ENCODE measurements around the gene SDSL.

DNA sequence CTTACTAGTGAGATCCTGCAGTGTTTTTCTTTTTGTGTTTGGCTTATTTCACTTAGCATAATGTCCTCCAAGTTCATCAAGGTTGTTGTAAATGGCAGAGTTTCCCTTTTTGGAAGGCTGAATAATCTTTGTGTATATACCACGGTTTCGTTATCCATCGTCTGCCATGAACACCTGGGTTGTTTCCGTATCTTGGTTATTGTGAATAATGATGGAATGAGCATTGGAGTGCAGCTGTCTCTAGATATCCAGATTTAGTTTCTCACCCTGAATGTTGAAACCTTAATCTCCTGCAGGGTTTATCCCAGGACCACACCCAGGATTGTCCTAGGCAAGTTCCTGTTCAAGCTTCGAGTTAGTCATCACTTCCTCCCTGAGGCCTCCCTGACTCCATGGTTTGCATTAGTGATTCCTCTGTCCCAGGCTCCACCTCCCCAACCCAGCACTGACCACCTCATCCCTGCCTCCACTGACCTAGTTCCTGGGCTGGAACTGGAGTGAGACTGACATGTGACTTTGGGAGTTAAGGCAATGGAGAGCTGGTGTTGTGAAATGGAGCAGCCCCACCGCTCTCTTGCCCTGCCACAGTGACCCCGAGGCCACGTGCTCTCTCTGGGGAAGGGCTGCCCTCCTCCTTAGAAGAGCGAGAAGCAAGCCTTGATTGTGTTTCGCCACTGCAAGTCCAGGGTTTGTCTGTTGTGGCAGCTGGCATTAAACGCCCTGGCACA lies 15.9 kb upstream of the DTX1 start:
- RAMPAGE, long total RNA, result no peak
- RRBS, result no CpG with 5 or more reads among the region's 11 CpGs

DNA sequence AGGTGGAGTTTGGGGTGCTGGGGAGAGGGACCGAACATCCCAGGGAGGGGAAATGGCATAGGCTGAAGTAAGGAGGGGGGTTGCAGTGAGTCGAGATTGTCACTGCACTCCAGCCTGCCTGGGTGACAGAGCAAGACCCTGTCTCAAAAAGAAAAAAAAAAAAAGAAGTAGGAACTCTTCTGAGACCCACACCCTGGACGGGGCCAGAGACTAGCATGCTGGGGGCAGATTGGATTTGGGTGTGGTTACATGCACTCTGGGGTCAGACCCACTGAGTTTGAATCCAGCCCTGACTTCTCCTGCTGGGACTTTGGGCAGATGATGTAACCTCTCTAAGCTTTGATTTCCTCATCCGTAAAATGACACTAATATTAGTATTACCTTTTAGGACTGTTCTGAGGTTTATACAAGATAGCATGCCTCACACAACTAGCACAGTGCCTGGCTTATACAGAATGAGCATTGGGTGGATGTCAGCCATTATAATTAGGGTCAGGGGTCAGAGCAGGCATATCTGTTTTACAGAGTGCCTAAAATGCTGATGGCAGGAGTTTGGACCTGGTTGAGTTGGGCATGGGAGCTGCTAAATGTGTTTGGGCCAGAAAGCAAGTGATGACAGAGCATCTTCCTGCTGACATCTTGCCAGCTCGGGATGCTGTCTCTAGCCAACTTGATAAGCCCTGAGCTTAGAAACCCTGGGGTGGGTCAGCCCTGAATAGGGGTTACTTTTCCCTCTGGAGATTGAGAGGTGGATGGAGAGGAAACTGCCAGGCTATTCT lies 15.4 kb downstream of the TPCN1 start:
- RAMPAGE, long total RNA, result no peak
- RRBS, result no CpG with 5 or more reads among the region's 5 CpGs

DNA sequence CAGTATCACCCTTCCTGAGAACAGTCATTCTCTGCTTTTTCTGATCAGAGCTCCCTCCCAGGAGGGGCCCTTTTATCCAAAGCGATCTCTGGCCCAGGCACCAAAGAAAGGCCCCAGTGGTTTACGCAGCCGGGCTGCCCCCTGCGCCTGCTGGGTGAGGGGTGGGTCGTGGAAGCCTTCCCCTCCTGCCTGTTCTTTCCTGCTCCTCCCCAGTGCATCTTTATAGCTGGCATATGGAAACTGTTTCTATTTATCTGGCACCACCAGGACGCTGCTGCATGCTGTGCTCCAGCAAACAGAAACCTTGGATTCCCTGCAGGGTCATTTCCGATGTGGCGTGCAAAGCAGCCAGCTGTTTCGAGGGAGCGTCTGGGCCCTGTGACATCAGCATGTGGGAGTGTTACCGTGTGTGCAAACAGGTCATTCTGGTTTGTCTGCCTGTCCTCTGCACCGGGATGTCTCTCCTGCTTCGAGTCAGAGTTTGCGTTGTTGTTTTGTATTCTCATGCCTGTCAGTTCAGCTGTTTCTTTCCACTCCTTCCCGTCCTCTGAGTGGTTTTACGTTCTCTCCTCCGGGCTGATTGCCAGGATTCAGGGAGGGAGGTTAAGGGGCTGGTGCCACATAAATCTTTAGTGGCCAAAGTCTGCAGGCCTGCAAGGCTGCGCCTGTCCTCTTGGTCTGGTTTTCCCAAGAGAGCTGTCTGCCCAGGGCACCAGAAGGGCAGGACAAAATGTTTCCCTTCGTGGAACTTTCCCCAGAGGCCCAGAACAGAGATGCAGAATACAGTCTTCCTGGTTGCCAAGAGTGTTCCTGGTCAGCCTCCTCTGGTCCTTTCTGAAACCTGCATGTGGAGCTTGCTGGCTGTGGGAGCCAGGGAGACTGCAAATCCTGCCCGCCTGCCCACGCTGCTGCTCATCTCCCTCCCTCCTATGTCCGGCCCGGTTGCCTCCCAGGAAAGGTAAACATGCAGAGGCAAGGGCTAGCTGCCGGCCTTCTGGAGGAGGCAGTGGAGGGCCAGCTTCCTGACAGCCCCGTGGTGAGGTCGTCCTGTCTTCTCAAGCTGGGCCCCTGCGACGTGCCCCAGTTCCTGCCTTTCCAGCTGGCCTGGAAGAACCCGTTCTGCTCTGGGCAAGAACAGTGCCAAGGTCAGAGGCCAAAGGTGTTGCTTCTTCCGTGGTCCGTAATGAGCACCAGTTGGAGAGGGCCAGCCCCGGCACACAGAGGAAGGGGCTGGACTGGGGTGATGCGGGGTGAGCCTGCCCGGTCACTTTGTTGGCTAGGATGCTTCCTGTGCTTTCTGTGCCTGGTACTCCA lies 24.8 kb downstream of the TPCN1 start:
- RAMPAGE, long total RNA, result no peak
- RRBS, result 68% methylated on average over 4 of the region's 34 CpGs

DNA sequence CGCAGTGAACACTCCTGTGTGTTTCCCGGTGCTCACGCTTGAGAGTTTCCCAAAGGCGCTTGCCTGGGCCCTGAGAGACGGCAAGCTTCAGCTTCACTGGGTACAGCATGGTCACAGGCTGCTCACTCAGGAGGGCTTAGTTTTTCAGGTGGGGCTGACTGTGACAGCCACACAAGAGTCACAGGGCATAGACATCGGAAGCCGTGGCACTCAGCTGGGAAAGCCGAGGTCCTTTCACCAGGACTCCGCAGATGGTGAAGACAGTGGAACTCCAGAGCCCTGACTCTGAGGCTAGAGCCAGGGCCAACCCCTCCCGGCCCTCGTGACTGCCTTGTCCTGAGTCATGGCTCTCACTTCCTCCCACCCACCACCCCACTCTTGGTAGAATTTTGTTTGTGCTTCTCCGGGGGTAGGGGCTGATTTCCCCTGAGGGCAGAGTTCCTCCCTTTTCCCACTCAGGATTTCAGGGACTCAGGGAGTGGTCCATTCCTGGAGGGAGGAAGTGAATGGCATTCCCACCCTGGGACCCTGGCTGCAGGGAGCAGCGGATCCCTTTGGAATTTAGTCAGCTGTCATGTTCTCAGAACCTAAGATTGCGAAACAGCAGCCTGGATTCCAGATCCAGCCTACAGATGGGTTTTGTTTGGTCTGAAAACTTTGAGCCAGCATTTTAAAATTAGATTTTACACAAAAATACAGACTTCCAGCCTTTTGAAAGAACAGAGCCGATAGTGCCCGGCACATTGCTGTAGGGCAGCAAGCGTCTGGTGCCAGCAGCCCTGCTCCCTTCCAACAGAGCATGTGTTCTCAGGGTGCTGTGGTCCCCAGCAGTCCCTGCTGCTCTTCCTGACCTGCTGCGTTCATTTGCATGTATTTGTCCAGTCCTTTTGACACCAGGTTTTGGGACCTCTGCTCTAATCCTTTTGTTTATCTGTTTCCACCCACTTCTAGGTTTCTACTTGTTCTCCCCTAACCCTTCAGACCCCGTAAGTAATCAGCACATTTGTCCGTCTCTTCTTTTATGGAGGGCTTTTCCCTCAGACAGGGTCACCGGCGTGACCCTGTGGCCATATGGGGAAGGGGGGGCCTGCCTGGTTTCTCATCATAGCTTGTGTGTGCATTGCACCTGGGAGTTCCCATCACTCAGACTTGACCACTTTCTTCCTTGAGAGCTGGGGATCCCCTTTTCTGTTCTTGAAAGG lies 50.8 kb downstream of the TPCN1 start:
- RAMPAGE, long total RNA, result no peak
- RRBS, result under 1% methylated on average over 3 of the region's 22 CpGs

- RAMPAGE, long total RNA, result no peak
- RRBS, result 94% methylated on average over 3 of the region's 11 CpGs
Observed at GRCh38 chr12:113292721-113293137, 42.2 kb downstream of the SLC8B1 start.

- RAMPAGE, long total RNA, result no peak
- RRBS, result no CpG with 5 or more reads among the region's 18 CpGs
Observed at GRCh38 chr12:113388546-113389292, 15.0 kb downstream of the SDS start.

DNA sequence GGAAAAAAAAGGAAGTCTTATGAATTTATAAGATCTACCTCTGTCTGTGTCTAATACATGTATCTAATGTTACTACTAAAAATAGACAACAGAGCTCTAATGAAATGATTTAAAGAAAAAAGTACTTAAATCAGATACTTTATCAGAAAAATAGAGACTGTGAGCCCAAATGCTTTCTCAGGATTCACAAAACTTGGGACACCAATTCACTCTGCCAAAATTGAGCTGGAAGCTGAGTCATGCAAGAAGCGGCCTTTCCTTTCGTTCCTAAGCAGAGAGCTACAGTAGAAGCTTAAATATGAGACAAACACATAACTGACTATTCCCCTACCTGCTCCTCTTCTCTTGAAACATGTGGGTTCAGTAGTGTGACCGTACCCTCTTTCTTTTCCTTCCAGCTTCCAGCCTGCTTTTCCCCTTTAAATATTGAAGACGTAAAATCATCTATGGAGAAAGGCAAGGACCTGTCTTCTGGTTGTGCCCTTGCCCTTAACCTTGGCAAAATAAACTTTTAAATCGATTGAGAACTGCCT lies 4.2 kb upstream of the SDS start:
- RAMPAGE, long total RNA, result no peak
- RRBS, result no CpG with 5 or more reads among the region's 5 CpGs

GRCh38 chr12:113421857-113422892 lies at the start of gene SDSL:
Gene SDSL, plus strand, starts transcription at chr12:113422380.
- RAMPAGE, long total RNA, result no peak
- RRBS, result 0% methylated on average over 2 of the region's 17 CpGs

GRCh38 chr12:114448343-114449078 lies 42.6 kb upstream of the TBX5 start:
- RAMPAGE, long total RNA, result no peak
- RRBS, result 45% methylated on average over 6 of the region's 47 CpGs

- RAMPAGE, long total RNA, result no peak
- RRBS, result no CpG with 5 or more reads among the region's 39 CpGs
Observed at GRCh38 chr12:114669147-114669913, 14.6 kb downstream of the TBX3 start.

DNA sequence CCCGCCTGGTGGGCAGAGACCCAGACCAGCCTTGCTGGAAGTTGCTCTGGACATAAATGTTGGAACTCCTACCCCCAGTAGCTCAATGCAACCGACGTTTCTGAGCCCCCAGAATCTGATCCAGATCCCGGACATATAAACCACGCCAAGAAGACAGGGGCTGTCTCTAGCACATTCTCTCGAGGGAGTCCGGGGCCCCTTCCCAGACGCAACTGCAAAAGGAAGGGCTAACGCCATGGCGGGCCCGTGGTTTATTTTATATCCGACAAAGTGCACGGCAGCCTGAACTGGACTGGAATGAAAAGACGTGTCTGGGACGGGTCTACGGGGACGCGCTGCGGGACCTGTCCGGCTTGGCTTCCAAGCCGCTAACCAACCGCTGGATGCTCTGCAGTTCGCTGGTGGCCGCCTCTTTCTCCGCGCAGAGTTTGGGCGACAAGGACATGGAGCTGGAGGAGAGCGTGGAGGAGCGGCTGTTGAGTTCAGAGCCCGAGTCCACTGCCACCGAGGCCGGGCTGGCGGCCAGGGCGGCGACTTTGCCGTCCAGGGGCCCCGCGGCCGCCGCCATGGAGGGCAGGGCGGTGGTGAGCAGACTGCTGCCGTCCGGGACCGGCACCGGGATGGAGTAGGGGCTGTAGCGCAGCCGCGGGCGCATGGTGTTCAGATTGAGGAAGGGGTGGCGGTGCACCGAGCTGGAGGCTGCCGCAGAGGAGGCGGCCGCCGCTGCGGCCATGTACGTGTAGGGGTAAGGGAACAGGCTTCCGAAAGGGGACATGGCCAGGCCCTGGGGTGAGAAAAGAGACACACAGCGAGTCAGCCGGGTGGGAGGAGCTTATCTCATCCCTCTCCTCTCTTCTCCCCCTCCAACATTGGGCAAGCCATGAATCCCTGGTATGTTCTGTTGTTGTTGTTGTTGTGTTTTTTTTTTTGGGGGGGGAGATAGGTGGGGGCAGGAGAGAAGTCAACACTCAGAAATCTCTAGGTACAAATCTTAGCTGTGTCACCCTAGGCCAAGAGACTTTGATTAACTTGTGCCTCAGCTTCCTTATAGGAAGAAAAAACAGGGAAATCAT lies 12.1 kb downstream of the TBX3 start:
- RAMPAGE, long total RNA, result no peak
- RRBS, result 3% methylated on average over 8 of the region's 60 CpGs

DNA sequence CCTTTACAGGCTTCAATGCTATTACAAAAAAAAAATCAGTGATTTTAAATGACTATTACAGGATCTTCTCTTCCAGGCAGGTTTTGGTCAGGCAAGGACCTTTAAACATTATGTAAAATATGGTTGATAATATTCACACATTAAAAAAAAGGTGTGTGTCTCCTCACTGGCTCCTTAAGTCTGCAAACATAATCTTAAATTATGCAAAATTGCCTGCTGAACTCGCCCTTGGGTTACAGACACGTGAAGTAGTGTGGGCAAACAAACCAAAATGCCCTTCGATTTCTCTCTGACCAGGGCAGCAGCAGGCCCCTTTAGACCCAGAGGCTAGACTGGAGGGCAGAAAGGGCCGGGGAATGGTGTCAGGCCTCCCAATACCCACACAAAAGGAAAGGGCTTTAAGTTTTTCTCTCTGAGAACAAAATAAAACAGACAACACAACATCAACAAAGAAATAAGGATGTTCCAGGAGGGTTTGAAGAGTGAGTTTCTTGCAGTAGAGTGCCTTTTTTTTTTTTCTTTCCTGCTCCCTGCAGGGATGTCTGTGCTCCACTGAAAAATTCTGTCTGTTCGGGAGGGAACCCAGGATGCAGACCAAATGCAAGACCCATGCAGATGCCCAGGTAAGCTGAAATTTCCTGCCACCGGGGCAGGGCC lies 1.8 kb downstream of the TBX3 start:
- RAMPAGE, long total RNA, result no peak
- RRBS, result no CpG with 5 or more reads among the region's 6 CpGs

DNA sequence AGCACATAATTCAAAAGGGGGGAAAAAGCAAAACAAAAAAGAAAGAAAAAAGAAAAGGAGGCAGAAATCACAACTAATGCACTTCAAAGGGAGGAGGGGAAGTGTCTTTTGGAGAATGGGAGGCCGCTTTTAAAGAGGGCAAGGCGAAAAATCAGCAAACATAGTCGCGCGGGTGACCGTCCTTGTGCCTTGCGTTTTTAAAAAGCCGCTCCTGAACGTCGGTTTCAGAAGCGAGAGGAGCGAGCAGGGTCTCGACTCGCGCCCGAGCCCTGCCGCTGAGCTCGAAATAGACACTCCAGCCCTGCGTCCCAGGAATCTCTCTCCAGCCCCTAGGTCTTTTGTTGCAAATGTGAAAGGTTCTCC lies 708 bp downstream of the TBX3 start:
- RAMPAGE, long total RNA, result no peak
- RRBS, result no CpG with 5 or more reads among the region's 19 CpGs

GRCh38 chr12:114813138-114813828 lies 129.3 kb upstream of the TBX3 start:
- RAMPAGE, long total RNA, result no peak
- RRBS, result no CpG with 5 or more reads among the region's 15 CpGs

GRCh38 chr12:115089066-115089970 lies 405.3 kb upstream of the TBX3 start:
- RAMPAGE, long total RNA, result no peak
- RRBS, result no CpG with 5 or more reads among the region's 15 CpGs

- RAMPAGE, long total RNA, result no peak
- RRBS, result no CpG with 5 or more reads among the region's 4 CpGs
Observed at GRCh38 chr12:115353845-115354421, 670.0 kb upstream of the TBX3 start.

DNA sequence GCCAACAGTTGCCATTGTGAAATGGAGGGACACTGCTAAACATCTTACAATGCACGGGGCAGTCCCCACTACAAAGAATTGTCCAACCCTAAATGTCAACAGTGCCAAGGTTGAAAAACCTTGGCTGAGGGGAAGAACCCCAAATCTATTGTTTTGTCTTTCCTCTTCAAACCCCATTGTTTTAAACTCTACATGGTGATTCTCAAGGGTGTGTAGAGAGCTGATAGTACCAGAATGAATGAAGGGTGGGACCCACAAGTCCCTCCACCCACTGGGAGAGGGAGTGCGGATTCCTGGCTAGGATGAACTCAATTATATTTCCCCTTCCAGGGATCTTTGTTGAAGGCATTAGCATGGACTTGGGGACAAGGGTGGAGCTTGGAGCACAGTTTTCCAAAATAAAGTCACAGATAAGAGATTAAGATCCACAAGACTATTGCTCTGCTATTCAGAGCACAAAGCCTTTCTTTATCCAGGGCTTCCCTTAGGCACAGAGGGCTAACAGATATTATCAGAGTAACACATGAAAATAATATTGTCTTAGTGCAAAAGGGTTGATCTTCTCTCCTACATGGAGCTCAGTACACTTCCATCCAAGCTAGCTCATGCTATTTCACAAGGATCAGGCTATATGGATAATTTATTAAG lies 755.1 kb upstream of the TBX3 start:
- RAMPAGE, long total RNA, result no peak
- RRBS, result no CpG with 5 or more reads among the region's 2 CpGs

GRCh38 chr12:115871571-115872212 lies 405.8 kb downstream of the MED13L start:
- RAMPAGE, long total RNA, result no peak
- RRBS, result no CpG with 5 or more reads among the region's 3 CpGs

GRCh38 chr12:115982893-115983765 lies 294.4 kb downstream of the MED13L start:
- RAMPAGE, long total RNA, result no peak
- RRBS, result no CpG with 5 or more reads among the region's 8 CpGs

DNA sequence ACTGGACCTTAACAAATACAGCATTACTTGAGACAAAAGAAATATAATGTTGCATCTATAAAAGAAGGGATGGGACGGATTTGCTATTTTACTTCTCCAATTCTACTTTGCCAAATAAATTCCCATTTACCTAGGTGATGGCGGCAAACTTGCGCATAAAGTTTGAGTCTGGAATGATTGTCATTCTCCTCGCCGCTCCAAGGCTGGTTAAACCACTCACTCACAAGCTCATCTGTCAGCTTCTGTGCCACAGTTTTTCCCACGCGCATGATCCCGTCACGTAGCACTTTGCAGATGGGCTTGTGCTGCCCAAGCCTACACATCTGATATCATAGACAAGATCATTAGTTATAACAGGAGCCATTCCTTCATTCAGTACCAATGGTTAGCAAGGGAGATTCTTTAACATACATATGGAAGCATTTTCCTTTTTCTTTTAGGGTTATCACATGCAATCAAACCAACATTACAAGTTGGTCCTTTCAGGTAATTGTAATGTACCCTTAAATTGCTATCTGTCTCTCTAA lies 293.4 kb downstream of the MED13L start:
- RAMPAGE, long total RNA, result no peak
- RRBS, result no CpG with 5 or more reads among the region's 9 CpGs

All from epithelial cell of alveolus of lung (primary cell).